Ureter (tissue), 1 donor: ENCODE results near the gene TTC17.

GRCh38 chr11:43358678-43359113, at the start of gene TTC17:
TTC17 (plus strand) TSS chr11:43358920.
- PRO-cap = bidirectional peak, plus-strand start at chr11:43358944, minus-strand start at chr11:43358815

DNA sequence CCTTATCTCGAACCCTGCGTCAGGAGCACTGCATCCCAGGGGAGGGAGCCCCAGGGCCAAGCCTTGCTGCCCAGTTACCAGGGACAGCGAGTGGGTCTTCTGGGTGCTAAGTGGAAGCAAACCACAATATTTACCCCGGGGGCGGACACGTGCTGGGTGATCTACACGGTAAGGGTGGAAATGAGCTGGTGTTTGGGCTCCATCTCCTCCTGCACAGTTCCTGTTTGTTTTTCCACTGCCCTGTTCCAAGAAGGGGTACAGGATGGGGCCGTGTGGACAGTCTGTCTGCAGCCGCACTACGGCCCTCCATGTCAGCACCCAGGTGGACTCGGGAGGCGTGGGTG, 133.6 kb upstream of the HSD17B12 start:
- PRO-cap = no peak

GRCh38 chr11:43578889-43580176, 101.2 kb upstream of the HSD17B12 start:
- PRO-cap = no peak

DNA sequence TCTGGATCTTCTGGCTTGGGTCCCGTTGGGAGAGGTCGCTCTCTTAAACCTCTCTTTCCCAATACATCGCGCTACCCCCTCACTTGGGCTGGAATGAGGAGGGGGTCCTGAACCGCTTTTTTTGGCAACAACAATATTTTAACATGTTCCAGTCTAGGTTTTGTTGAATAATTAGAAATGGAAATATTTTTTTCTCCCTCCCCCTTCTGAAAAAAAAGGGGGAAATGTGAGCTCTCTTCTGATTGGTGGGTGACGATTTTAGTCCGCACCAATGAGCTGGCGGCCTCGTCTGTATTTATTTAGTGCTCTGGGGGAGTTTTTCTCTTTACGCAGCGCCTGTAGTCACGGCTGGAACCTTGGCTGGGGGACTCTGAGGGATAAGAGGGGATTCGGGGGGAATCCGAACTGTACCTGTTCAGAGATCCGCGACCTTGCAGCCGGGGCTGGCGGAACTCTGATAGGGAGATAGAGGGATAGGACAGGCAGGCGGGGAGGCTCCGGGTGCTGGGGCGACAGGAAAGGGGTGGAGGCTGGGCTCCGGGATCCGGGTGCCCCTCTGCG, 99.9 kb upstream of the HSD17B12 start:
- PRO-cap = no peak

DNA sequence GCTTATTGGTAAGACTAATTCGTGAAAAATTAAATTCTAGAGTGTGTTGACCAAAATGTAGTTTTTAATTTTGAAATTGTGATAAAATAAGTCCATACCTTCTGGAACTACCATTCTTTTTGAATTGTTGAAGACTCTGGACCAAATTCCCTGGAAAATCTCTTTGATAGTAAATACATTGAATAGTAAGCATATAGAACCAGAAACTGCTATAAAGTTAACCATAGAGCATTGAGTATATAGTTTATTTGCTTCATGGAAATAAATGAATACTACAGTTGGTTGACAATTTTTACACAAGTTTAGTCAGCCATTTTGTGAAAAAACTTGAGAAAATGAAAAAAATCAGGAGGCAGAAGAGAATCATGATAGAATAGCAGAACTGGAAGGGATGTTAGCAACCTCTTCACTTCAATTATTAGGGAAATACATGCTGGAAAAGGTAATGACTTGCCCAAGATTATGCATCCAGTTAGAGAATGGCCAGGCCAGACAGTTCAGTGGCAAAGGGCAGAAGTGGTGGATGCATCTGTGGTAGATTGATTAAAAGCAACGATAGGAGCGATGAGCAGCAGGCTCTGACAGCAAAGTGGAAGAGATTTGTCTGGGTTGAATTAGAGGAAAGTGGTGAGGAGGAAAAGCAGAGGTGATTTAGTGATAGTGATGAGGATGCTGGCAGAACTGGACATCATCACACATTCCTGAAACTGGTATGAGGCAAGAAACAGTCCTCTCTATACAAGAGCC, 12.3 kb downstream of the HSD17B12 start:
- PRO-cap = no peak

DNA sequence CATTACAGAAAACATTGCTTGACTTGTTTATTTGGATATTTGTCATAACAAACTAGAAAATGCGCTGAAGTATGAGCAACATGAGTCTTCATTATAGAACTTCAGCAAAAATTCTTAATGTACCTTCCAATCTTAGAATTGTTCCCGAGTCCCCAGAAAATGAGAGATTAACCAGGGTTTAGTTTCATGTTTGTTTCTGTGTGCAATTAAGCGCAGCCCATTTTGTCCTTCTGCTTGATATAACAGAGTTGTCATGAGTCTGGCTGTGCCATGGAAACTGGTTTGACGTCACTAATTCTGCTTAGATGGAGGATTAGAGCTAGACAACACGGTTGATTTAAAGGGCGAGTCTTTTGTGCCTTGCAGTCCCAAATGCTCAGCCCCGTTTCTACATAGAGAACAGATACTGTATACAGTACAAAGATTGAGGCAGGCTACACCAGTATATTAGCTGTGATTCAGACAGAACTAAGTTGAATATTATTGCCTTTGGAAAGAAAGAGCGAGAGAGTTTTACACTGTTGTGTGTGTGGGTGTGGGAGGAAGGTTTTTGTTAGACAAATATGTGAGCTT, 45.6 kb upstream of the ALKBH3 start:
- PRO-cap = no peak

DNA sequence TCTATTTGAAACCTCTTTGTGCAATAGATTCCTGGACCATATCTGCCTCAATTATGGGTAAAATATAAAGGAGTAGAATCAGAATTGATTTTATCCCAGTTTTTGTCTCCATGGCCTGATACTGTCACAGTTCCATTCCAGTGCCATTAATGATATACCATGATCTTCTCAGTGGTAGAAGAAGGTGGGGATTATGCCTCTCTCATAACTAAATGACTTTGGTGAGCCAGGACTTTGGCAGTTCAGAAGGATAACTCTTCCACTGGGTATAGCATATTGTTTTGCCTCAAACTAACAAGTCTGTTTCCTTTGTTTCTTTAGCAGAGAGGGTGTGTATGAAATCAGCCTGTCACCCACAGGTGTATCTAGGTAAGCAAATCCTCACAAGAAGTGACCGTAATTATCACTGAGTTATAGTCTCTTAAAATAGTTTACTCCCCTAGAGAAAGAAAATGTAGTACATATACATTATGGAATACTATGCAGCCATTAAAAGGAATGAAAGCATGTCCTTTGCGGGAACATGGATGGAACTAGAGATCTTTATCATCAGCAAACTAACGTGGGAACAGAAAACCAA, 5.7 kb downstream of the ALKBH3 start:
- PRO-cap = no peak

- PRO-cap = no peak
These were observed 13.7 kb upstream of the C11orf96 start for GRCh38 chr11:43928715-43929182.

DNA sequence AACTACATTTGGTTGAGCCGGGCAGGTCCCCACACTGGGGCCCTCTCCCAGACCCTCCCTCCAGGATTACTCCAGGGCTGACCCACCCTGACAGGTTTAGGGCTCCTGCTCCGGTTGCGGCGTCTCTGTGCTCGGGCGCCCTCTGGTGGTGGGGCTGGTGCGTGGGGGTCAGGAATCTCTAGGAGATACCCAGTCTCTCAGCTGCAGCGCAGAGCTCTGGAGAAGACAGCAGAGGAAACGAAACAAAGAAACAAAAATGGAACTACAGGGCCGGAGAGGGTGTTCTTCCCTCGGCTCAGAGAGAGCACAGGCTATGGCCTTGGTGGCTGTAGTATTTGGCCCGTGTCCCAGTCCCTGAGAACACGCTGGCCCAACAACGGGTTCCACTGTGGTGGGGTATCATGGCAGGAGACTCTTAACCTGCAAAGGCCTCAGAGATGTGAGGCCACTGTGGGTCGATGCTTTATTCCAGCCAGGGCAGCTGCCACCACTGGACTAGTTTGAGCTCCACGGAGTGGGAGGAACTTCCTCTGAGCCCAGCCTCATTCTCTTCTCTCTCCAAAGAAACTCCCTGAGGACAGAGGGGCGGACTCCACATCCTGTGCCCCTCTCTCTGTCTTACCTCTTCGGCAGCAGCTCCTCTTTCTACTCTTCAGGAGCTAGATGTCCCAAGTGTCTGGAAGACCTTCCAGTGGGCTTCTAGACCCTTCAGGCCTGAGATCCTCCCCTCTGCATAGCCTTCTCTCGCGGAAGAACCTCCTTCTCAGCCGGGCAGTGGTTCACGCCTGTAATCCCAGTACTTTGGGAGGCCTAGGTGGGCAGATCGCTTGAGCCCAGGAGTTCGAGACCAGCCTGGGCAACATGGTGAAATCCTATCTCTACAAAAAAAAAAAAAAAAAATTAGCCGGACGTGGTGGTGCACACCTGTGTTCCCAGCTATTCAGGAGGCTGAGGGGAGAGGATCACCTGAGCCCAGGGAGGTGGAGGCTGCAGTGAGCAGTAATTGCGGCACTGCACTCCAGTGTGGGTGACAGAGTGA, 2.7 kb downstream of the C11orf96 start:
- PRO-cap = no peak

GRCh38 chr11:44036827-44037051, 11.0 kb upstream of the ACCSL start:
- PRO-cap = no peak

- PRO-cap = no peak
These were observed 114.9 kb upstream of the CD82 start for GRCh38 chr11:44450521-44451085.

- PRO-cap = no peak
These were observed 34.2 kb upstream of the CD82 start for GRCh38 chr11:44531146-44531760.

- PRO-cap = no peak
These were observed 11.9 kb downstream of the CD82 start for GRCh38 chr11:44576968-44578065.

DNA sequence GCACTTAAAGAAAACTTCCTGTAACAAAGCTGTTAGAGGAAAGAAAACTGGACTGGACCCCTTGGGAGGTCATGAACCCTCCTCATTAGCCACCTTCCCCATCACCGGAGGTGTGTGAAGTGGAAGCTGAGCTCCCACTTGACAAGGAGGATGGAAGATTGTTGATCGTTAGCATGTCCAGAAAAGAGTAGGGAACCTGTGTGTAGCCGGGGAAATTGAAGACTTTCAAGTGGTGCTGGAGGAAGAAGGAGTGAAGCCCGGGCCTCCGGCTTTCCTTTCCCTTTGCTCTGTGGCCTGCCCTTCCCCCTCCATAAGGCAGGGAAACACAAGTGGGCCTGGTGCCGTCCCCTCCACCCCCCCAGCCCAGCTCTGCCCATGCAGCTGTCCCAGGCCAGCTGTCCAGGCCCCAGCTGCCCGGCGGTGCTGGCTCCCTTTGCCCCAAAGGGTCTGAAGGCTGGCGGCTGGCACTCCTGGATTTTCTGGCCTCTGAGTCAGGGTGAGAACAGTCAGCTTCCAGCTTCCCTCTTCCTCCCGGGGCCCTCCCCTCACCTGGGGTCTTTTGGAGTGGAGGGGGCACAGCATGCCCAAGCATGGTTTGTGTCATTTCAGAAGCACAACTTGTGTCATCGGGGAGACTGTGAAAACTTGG, 27.7 kb downstream of the CD82 start:
- PRO-cap = no peak

- PRO-cap = no peak
These were observed 30.6 kb downstream of the CD82 start for GRCh38 chr11:44596176-44596446.

GRCh38 chr11:44691276-44691507, 35.6 kb upstream of the TSPAN18 start:
- PRO-cap = unidirectional peak, plus-strand start at chr11:44691418

- PRO-cap = no peak
These were observed 502 bp upstream of the TSPAN18 start for GRCh38 chr11:44726308-44726611.

DNA sequence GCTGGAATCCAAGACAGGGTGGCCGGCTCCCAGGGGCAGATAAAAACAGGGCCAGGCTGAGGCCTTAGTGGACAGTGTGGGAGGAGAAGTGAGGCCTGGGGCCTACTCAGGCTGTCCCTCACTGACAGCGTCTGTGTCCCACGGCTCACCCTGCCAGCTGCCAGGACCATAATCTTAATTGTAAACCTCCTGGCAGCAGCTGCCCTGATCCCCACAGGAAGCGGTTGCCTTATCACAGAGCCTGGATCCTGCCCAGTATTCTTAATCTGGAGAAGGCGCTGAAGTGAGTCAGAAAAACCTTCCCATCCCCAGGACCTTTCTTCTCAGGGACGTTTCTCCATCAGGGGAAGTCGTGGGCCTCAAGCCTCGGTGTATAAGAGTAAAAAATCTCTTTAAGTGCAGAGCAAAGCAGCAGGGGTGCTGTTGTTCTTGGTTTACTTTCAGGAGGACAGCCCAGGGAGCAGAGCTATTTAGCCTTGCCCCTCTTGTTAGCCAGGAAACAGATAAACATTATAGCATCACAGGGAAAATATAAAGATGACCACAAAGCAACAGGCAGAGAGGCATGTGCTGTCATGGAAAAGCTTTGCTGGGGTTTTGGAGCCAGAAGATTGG, 39.5 kb downstream of the TSPAN18 start:
- PRO-cap = no peak

GRCh38 chr11:44910926-44911845, 39.5 kb downstream of the TP53I11 start:
- PRO-cap = no peak

- PRO-cap = no peak
These were observed 38.9 kb downstream of the TP53I11 start for GRCh38 chr11:44911846-44912164.